ENCODE measurements around the genes ARSJ and UGT8.

- RRBS: no CpG with 5 or more reads among the region's 12 CpGs
Observed at GRCh38 chr4:106978436-106978992, 57.6 kb downstream of the DKK2 start.

DNA sequence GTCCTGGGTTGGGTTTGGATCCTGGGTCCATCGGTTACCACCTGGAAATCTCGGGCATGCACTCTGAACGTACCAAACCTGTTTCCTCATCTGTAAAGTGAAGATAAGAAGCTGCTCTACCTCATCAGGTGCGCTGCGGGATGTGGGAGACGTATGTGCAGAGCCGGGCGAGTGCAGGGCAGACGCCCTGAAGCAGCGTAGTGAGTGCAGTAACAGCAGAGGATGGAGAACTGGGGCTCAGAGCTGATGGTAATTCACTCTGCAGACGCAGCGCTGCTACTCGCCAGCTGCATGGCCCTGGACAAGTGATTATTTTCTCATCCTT is 64.4 kb downstream of the HADH start:
- RRBS: no CpG with 5 or more reads among the region's 13 CpGs

- RRBS: no CpG with 5 or more reads among the region's 10 CpGs
Observed at GRCh38 chr4:108080783-108081106, 88.0 kb downstream of the LEF1 start.

GRCh38 chr4:108081324-108081843 is 87.3 kb downstream of the LEF1 start:
- RRBS: no CpG with 5 or more reads among the region's 16 CpGs

GRCh38 chr4:108172871-108173617 is 4.3 kb upstream of the LEF1 start:
- RRBS: 2% methylated on average over 13 of the region's 65 CpGs

GRCh38 chr4:108535690-108536181 is 84.6 kb upstream of the RPL34 start:
- RRBS: no CpG with 5 or more reads among the region's 3 CpGs

DNA sequence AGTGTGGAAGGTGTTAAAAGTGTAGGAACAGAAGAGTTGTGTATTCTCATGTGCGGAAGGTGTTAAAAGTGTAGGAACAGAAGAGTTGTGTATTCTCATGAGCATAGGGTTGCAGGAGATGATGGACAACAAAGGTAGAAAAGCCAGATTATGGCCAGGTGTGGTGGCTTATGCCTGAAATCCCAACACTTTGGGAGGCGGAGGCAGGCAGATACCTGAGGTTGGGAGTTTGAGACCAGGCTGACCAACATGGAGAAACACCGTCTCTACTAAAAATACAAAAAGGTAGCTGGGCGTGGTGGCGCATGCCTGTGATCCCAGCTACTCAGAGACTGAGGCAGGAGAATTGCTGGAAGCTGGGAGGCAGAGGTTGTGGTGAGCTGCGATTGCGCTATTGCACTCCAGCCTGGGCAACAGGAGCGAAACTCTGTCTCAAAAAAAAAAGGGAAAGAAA is 2.5 kb downstream of the RPL34 start:
- RRBS: no CpG with 5 or more reads among the region's 8 CpGs

GRCh38 chr4:110165230-110165856 is 33.1 kb downstream of the ELOVL6 start:
- RRBS: no CpG with 5 or more reads among the region's 3 CpGs

- RRBS: 19% methylated on average over 22 of the region's 70 CpGs
Observed at GRCh38 chr4:110621885-110622707, 781 bp downstream of the PITX2 start.

DNA sequence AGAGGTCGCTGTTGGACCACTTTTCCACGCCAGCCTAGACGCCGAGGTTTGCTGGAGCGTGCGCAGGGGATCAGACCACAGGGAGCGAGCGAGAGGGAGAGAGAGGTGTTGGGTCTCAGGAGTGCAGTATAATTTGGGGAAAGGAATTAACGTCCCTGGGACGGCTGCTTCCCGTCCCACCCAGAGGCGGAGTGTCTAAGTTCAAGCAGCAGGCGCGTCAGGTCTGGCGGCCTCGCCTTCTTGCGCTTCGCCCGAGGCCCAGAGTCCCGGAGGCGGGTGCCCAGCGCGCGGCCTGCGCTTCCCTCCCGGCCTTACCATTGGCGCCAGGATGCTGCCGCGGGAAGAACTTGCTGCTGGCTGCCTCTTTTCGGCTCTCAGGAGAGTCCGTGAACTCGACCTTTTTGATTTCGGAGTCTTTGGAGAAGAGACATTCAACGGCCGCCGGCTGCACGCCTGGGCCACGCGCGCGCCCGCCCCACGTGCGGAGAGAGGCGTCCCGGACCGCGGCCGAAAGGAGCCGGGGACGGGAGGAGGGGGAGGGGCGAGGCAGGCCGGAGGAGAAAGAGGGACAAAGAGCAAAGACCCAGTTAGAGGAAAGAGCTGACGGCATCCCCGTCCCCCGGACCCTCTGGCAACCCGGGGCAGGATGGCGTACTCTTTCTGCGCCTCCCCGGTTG is 9.3 kb upstream of the PITX2 start:
- RRBS: 4% methylated on average over 22 of the region's 60 CpGs

GRCh38 chr4:110636363-110636811 is 13.5 kb upstream of the PITX2 start:
- RRBS: no CpG with 5 or more reads among the region's 18 CpGs

DNA sequence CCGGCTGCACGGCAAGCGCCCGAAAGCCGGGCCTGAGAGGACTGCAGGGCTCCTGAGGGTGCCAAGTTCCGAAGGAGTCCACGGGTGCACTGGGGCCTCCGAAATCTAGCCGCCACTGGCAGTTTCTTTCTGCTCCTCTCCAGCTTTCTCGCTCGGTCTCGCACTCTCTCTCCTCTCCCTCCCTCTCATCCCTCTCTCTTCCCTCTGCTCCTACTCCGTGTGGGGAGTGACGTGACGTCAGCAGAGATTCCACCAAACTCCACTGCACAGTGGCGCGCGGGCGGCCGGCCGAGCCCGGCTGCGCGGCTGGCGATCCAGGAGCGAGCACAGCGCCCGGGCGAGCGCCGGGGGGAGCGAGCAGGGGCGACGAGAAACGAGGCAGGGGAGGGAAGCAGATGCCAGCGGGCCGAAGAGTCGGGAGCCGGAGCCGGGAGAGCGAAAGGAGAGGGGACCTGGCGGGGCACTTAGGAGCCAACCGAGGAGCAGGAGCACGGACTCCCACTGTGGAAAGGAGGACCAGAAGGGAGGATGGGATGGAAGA is 14.0 kb upstream of the PITX2 start:
- RRBS: 12% methylated on average over 16 of the region's 44 CpGs

- RRBS: no CpG with 5 or more reads among the region's 4 CpGs
Observed at GRCh38 chr4:113404737-113405395, 355.4 kb downstream of the ANK2 start.

- RRBS: no CpG with 5 or more reads among the region's 3 CpGs
Observed at GRCh38 chr4:113436308-113436758, 325.2 kb downstream of the CAMK2D start.

DNA sequence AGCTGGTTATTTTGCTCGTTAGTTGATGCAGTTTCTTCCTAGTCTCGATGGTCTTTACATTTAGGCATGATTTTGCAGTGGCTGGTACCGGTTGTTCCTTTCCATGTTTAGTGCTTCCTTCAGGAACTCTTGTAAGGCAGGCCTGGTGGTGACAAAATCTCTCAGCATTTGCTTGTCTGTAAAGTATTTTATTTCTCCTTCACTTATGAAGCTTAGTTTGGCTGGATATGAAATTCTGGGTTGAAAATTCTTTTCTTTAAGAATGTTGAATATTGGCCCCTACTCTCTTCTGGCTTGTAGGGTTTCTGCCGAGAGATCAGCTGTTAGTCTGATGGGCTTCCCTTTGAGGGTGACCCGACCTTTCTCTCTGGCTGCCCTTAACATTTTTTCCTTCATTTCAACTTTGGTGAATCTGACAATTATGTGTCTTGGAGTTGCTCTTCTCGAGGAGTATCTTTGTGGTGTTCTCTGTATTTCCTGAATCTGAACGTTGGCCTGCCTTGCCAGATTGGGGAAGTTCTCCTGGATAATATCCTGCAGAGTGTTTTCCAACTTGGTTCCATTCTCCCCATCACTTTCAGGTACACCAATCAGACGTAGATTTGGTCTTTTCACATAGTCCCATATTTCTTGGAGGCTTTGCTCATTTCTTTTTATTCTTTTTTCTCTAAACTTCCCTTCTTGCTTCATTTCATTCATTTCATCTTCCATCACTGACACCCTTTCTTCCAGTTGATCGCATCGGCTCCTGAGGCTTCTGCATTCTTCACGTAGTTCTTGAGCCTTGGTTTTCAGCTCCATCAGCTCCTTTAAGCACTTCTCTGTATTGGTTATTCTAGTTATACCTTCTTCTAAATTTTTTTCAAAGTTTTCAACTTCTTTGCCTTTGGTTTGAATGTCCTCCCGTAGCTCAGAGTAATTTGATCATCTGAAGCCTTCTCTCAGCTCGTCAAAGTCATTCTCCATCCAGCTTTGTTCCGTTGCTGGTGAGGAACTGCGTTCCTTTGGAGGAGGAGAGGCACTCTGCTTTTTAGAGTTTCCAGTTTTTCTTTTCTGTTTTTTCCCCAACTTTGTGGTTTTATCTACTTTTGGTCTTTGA is 268.0 kb downstream of the CAMK2D start:
- RRBS: no CpG with 5 or more reads among the region's 15 CpGs

DNA sequence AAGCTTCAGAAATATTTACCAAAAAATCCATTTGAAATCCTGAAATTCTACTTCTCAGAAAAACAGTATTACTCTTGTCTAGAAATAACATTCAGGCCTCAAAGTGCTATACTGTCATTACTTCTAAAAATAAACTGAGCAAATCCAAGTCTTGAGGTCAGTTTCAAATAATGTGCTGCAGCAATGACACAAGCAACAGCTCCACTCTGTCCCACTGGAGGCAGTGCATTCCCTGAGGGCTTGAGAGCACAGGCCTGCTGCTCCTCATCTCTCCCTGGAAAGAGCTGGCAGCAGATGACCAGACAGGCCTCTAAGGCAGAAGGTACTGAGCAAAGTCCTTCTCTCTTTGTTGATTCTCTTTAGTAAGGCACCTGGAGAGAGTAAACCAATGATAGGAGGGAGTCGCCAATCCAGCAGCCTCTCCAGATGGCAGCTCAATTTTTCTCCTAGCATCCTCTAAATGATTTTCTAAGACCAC is 76.8 kb downstream of the CAMK2D start:
- RRBS: no CpG with 5 or more reads among the region's 1 CpG

GRCh38 chr4:113729336-113729874 is 32.1 kb downstream of the CAMK2D start:
- RRBS: no CpG with 5 or more reads among the region's 3 CpGs

- RRBS: 12% methylated on average over 12 of the region's 42 CpGs
Observed at GRCh38 chr4:113979362-113980006, at the start of gene ARSJ. Gene ARSJ (minus strand): TSS chr4:113979647.

GRCh38 chr4:114495496-114495948 is 103.1 kb upstream of the UGT8 start:
- RRBS: no CpG with 5 or more reads among the region's 7 CpGs

DNA sequence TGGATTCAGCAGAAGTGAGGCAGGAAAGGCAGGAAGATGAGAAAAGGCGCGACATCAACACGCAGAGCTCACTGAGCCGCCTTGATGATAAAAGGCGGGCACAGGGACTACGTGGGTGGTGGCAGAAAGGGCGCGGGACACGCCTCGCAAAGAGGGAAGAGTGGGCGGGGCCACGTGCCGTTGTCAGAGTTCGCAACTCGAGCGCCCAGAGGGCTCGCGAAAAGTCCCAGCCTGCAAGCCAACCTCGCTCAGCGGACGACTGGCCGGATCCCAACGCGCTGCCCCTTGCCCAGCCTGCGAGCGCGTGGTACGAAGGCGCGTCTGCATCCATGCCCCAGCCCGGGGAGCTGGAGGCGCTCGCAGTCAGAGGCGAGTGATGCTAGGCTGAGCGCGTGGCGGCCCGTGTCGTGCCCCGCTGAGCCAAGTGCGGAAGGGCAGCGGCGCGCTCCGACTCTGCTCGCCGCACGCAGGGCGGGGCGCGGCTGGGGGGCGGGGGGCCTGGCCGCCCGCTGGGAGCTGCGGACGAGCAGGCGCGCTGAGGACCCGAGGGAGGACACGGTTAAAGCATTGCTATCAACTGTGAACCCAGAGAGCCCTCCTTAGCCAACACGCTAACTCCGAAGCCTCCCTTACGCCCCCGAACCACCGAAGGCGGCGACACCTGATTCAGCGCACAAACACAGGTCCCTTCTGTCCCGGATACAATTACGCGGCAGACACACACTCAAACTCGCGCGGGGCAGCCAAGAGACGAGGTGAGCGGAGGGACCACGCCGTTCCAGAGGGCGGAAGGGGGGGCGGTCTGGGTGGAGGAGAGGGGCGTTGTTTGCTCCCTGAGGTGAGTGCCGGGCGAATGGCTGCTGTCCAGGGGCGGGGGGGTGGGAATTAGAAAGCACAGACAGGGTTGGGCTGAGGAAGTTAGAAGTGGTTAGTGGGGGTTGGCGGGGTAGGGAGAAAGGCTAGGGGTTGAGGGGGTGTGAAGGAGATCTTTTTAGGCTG is at the start of gene UGT8:
TSS of gene UGT8 (plus strand) at position 588 of the 999 bp plus-strand sequence.
- RRBS: 2% methylated on average over 8 of the region's 85 CpGs